Left lung (tissue), 1 donor: Measurements from ENCODE around the genes MAT2B and FGF18.

DNA sequence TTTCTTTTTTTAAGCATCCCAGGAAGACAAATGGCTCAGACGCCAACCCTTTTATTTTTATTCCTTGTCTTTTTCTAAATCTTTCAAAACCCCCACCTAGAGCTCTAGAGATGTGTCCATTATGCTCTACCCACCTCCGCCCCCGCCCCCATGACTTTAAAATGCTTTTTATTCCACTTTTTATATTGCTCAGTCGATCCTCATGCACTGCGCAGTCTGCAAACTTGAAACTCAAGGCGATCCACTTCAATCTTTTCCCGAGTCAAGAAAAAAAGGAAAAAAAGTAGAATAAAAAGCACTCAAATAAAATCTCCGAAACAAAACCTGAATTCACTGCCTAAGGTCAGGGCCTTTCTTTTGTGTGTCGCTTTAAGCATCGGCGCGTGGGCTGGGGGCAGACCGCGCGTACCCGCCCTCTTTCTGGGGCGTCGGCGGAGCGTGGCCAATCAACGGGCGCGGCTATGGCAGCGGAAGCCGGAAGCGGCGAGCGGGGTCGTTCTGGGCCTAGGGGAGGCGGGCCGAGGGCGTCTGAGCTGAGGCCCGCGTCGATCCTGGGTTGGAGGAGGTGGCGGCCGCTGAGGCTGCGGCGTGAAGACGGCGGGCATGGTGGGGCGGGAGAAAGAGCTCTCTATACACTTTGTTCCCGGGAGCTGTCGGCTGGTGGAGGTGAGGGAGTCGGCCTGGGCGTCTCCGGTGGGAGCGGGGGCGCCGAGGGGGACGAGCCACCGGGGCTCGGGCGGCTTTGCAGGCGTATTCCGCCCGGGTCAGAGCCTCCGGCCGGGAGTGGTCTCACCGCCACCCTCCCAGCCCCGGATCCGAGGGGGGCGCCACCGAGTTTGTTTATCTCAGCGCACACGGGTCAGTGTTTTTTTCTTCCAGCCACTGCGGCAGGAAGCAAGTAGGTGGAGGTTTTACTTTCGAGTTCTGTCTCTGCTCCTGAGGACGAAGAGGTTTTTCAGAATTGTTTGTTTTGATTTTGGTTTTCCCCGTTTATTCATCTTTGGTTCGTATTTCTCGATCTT lies at the start of gene MAT2B:
Gene MAT2B (plus strand): TSS at position 536 of the 1,022 bp plus-strand sequence.
- PRO-cap, result bidirectional peak, plus-strand start at position 496 of the sequence, minus-strand start at position 371 of the sequence; bidirectional peak, plus-strand start at position 866 of the sequence, minus-strand start at position 785 of the sequence

- PRO-cap, result no peak
Observed at GRCh38 chr5:163915406-163916221, 410.2 kb downstream of the MAT2B start.

DNA sequence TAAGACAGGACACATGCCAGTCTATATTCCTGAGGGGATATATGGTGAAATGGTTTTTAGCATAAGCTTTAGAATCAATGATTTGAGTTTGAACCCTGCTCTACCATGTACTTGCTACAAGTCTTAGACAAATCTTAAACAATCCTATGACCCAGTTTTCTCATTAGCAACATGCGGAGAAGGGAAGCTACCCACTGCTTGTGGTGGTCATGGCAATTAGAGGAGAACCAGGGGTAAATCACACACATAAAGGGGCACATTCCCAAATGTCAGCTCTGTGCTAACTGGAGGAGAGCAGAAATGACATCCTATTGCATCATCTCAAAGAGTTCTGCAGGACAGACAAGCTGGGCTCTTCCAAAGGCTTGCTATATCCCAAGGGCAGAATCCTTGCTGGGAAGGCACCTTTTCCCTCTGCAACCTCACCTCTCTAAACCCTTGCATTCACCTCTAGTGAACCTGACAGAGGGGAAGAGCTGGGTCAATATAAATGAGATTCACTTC lies 17.1 kb upstream of the WWC1 start:
- PRO-cap, result no peak

DNA sequence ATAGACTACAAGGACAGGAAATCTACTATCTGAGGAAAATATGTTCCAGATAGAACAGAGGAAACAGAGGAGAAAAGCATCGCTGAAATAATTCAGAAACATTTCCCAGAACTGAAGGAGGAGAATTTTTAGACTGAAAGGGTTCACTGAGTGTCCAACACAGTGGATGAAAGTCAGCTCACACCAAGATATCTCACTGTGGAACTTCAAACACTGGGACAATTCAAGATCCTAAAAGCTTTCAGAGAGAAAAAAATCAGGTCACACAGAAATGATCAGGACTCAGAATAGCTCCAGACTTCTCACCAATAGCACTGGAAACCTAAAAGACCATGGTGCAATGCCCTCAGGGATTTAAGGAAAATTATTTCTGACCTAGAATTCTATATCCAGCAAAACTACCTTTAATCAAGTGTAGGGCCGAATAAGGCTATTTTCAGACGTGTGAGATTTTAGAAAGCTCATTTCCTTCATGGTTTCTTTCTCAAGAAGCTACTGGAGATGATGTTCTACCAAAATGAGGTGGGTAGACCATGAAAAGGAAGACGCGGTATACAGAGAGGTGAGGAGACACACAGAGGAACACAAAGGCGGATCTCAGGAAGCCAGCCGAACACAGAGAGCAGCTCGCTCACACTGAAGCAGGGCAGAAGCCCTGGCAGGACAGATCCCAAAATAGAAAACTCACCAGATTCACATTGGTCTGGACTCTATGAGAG lies 93.0 kb upstream of the RARS1 start:
- PRO-cap, result no peak

- PRO-cap, result no peak
Observed at GRCh38 chr5:168463560-168463957, 22.7 kb upstream of the RARS1 start.

DNA sequence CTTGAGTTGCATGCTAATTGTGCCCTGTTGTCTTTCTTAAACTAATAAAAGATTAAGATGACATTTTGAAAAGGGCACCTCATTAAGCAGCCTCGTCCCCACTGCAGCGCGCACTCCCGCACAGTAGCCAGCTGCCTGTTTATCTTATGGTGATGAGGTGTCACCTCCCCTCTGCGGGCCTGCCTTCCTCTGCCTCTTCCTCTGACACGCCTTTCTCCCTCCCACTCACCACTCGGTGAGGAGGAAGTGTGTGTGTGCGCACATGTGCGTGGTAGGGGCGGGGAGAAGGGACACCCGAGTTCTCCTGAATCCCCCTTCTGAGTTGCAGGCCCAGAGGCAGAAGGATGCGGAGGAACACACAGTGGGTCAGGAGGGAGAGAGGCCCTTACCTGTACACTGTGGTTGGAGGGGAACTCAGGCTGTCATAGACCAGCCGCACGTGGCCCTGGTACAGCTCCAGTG lies 104.4 kb upstream of the PANK3 start:
- PRO-cap, result no peak

- PRO-cap, result no peak
Observed at GRCh38 chr5:168794218-168794656, 215.1 kb upstream of the PANK3 start.

DNA sequence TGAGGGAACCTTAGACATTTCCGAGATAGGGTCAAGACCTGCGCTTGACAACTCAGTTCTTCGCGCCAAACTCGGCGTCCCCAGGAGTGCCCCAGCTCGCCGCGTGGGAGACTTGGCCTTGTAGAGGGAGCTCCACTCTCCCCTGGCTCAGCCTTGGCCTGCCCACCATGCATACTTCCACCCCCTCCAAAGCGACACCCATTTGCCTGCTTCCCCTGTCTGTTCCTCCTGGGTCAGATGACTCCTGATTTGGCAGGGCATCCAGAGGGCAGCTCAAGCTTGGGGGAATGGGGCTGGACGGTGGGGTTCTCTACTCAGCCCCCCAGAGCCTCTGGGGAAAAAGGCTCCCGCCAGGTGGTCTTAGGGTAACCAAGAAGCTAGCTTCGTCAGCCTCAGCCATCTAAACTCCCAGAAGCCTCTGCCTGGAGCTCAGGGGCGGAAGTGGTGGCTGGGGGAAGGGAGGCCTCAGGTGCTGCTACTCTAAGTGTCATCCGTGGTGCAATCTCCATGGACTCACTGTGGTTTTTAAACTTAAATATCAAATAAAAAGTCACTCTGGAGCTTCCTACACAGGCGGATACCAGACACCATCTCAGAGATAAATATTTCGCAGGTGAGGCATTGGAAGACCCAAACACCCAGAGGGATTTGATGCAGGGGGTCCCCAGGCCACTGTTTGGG lies 660 bp downstream of the DOCK2 start:
- PRO-cap, result unidirectional peak, minus-strand start at position 420 of the sequence

DNA sequence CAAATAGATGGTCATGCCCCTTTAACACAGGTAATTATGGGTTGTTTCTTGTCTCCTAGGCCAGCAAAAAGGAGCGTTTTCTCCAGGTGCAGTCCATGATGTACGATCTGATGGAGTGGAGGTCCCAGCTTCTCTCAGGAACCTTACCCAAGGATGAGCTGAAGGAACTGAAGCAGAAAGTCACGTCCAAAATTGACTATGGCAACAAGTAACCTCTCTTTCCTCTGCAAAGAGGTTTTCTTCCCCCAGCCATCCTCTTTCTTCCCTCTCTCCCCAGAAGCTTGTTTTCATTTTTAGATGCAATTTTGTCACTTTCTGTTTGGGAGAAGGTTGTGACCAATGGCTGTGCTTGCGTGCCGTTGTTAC lies 37.1 kb downstream of the DOCK2 start:
- PRO-cap, result no peak

GRCh38 chr5:170249584-170250197 lies 16.9 kb downstream of the C5orf58 start:
- PRO-cap, result no peak

- PRO-cap, result unidirectional peak, minus-strand start at chr5:170260069
Observed at GRCh38 chr5:170259896-170260386, 27.2 kb downstream of the C5orf58 start.

- PRO-cap, result no peak
Observed at GRCh38 chr5:170268799-170270017, 28.4 kb downstream of the LCP2 start.

- PRO-cap, result no peak
Observed at GRCh38 chr5:170291320-170292144, 6.0 kb downstream of the LCP2 start.

DNA sequence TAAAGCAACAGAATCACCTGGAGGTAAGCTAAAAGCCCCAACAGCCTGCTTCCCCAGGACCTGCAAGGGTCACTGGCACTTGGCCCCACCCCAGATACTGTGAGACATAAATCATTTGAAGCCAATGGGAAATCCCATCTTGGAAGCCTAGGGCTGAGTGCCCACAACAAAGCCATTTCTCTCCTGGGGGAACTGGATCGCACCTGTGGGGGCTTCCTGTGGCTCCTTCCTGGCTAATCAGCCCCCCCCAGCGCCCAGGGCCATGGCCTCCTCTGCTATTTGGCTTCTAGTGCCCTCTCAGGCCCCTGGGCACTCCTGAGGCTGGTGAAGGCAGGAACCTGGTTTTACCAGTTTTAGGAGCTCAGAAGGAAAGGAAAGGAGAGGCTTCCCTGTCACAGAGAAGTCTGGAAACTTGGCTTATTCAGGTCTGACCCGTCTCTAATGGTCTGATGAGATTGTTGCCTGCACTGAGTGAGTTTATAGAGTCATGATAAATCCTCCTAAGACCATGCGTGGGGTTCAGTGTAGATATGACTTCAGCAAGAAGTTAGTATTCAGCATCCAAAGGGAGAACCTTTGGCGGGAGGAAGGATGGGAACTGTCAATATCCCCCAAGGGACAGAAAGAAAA lies 1.3 kb downstream of the KCNMB1 start:
- PRO-cap, result no peak

DNA sequence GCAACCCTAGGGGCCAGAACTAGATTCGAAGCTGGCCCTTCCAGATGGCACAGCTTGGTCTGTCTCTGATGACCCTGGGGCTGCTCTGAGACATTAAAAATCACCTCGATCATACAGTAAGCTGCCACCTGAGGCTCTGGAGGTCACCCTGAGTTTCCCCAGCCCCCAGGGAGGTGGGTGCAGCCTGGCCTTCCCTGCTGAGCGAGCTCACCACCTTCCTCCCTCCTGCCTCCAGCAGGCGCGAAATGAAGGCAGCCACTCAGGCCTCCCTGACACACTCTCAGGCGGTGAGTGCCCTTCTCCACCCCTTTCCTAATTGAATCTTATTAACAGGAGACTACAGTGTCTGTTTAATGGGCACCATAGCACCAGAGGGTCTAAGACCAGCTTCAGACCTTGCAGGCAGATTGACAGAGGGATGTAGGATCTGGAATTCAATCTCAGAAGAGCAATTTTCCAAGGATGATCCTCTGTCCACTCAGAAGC lies 1.6 kb upstream of the KCNMB1 start:
- PRO-cap, result no peak

- PRO-cap, result no peak
Observed at GRCh38 chr5:170745481-170746152, 37.9 kb upstream of the GABRP start.

DNA sequence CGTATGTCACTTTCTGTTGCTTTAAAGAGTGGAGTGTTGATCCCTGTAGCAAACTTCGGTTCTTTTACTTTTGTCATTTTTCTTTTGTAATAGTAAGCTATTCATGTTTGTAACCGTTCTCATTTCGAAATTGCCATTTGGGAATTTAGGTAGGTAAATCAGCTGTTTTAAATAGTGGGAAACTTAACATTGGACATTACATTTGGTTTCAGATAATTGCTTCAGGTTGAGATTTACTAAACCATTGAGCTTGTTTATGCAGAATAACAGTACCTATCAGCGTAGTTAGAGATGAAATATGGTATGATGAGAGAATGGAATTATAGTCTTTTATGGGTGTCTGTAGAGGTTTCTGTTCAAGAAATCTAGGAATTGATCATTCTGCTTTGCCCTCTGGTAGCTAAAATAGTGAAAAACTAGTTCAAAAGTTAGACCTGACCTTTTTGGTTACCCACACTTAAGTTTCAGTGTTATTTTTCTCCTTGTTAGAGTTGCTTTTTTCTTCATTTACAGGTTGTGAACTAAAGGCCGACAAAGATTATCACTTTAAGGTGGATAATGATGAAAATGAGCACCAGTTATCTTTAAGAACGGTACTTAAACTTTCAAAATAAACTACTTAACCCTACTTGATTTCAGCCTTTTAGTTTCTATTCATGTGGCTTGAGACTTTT lies 2.0 kb downstream of the NPM1 start:
- PRO-cap, result no peak

DNA sequence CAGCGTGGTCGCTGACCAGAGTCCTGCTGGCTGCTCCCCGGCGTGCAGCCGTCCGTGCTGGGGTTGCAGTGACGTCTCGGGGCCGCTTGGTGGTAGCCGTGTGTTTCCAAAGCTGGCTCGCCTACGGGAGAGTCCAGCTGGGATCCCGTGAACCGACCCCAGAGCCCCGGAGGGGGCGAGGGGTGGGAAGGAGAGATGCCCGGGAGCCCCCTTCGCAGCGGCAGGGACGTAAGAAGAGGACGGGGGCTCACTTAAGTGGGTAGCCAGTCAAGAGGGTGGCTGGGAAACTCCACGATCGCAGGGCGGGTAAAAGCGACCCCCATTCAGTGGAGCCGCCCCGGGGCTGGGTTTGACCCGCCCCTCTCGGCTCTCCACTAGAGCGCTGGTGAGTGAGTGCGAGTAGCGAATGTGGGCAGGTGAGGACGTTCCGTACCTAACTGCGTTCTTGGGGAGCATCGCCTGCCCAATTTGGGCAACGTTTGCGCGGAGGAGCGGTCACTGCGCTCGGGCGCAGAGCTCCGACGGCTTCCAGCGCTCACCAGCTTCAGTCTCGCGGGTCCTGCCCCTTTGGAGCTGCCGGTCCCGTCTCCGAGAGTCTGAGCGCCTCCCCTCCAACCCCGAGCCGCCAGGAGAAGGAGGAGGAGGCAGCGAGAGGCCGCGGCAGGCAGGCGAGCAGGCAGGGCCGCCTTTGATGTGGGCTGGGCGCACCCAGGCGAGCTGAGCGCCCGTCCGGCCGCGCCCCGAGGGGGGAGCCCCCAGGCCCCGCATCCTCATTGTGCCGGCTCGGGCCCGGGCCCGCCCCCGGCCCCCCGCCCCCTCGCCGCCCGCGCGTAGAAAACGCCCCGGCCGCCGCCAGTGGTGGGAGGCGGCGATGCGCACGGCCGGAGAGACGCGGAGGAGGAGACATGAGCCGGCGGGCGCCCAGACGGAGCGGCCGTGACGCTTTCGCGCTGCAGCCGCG lies at the start of gene FGF18:
Gene FGF18 (plus strand): TSS at position 861 of the 961 bp plus-strand sequence.
- PRO-cap, result unidirectional peak, plus-strand start at position 478 of the sequence; bidirectional peak, plus-strand start at position 906 of the sequence, minus-strand start at position 690 of the sequence

DNA sequence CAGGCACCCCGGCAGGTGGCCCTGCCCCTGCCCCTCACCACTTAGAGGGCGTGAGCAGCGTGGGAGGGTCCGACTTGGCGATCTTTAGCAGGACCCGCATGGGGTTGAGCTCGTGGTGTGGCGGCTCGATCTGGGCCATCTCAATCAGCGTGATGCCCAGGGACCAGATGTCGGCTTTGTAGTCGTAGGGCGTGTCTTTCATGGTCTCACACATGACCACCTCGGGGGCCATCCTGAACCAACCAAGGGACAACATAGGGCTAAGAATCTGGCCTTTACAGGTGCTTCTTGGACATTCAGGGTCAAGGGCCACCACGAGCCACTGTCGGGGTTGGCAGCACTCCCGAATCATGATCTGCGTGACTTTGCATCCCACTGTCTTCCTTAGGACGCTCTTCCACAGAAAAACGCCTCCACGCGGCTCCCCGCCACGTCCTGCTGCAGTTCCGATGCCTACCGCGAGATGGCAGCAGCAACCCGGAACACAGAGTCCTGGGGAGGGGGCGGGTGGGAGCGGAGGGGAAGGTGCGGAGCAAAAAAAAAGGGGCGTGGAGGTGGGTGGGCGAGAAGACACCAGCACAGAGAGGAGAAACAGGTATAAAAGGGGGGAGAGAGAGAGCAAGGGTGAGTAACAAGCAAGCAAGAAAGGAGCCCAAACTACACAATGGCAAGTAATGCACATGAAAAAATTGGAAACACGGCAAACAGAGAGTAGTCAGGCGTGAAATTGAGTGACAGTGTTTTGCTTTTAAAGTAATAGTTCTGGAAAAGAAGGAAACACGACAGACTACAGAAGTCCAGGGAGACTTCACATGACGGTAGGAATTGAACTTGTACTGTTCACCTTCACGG lies 81.2 kb downstream of the STK10 start:
- PRO-cap, result no peak

- PRO-cap, result no peak
Observed at GRCh38 chr5:172173639-172174237, 14.3 kb downstream of the STK10 start.